Skeletal muscle satellite cell (primary cell): ENCODE measurements around the genes RIGI, TOPORS and AQP3.

- CAGE, long polyA plus RNA, result no peak
Observed at GRCh38 chr9:28916316-28916707, 297.1 kb downstream of the LINGO2 start.

- CAGE, long polyA plus RNA, result no peak
Observed at GRCh38 chr9:29450294-29451135, 237.1 kb upstream of the LINGO2 start.

- CAGE, long polyA plus RNA, result no peak
Observed at GRCh38 chr9:30301207-30302016, 1088.0 kb upstream of the LINGO2 start.

DNA sequence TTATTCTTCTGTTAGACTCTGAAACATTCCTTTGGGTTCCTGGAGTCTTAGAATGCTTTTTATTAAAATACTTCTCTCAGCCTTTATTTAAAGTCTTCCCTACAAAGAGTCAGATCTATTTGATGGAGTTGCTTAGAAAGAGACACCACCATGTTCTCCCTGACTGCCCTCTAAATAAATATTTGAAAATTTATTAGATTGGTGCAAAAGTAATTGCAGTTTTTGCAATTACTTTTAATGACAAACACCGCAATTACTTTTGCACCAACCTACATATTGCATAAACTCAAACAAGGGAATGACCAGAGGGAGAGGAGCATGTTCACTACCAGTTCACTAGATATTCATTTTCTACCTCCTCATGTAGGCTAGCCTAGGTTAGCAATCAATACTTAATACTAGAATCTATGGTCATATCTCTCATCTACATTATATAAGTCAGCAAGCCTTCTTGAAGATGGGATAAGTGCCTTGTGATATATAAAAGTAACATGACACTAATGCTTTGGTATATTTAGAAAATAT lies 1557.6 kb upstream of the LINGO2 start:
- CAGE, long polyA plus RNA, result no peak

GRCh38 chr9:32523502-32524413 lies 2.2 kb downstream of the RIGI start:
- CAGE, long polyA plus RNA, result no peak

GRCh38 chr9:32525825-32526446 lies at the start of gene RIGI:
Gene RIGI (minus strand): TSS chr9:32526196.
- CAGE, long polyA plus RNA, result no peak

- CAGE, long polyA plus RNA, result no peak
Observed at GRCh38 chr9:32552072-32553124, at the start of gene TOPORS. Gene TOPORS (minus strand): TSS chr9:32552586.

GRCh38 chr9:33042188-33042890 lies 17.3 kb downstream of the DNAJA1 start:
- CAGE, long polyA plus RNA, result no peak

DNA sequence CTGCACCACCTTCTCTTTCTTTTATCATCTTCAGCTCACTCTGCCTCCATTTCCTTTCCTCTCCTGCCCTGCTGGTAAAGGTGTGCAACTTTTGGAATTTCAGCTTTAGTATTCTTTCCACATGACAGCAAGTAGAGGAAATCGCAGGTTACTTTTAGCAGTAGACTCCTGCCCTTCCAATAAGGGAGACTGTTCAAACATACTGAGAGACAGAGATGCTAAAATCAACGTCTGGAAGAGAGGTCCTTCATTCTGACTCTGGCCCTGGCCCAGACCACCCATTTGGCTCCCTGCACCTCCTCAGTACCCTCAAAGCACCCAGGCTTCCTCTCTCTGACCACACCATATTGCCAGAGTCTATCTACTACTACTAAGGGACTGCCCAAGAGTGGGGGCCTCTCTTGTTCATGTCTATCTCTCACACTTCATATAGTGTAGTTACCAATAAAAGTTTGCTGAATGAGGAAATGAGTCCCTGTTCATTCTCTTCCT lies 8.7 kb downstream of the B4GALT1 start:
- CAGE, long polyA plus RNA, result no peak

GRCh38 chr9:33163479-33164303 lies 3.4 kb downstream of the B4GALT1 start:
- CAGE, long polyA plus RNA, result no peak

- CAGE, long polyA plus RNA, result no peak
Observed at GRCh38 chr9:33202509-33202928, 35.4 kb upstream of the B4GALT1 start.

- CAGE, long polyA plus RNA, result no peak
Observed at GRCh38 chr9:33220921-33221867, 18.8 kb upstream of the SPINK4 start.

DNA sequence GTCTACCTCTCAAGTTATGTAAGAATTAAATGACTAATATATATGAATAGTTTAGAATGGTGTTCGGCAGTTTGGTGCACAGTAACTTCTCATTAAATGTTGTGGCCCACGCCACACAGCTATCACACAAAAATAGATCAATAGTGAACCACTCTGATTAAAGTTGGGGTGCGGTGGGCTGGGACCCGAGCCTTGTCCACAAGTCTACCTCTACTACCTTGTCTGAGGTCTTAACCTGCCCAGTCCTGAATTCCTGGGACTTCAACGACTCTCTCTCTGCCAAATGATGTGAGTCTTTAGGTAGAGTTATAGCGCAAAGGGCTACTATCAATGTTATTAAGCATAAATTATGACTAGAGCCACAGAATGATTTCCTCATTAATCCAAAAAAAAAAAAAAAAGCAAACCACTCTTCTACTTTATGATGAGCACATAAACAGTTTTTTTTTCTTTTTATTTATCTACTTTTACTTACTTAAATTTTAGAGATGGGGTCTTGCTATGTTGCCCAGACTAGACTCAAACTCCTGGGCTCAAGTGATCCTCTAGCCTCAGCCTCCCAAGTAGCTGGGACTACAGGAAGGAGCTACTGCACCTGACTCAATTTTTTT lies 11.0 kb downstream of the BAG1 start:
- CAGE, long polyA plus RNA, result no peak

- CAGE, long polyA plus RNA, result no peak
Observed at GRCh38 chr9:33256126-33256601, 8.3 kb downstream of the BAG1 start.

GRCh38 chr9:33392541-33392889 lies 9.9 kb downstream of the AQP7 start:
- CAGE, long polyA plus RNA, result no peak

DNA sequence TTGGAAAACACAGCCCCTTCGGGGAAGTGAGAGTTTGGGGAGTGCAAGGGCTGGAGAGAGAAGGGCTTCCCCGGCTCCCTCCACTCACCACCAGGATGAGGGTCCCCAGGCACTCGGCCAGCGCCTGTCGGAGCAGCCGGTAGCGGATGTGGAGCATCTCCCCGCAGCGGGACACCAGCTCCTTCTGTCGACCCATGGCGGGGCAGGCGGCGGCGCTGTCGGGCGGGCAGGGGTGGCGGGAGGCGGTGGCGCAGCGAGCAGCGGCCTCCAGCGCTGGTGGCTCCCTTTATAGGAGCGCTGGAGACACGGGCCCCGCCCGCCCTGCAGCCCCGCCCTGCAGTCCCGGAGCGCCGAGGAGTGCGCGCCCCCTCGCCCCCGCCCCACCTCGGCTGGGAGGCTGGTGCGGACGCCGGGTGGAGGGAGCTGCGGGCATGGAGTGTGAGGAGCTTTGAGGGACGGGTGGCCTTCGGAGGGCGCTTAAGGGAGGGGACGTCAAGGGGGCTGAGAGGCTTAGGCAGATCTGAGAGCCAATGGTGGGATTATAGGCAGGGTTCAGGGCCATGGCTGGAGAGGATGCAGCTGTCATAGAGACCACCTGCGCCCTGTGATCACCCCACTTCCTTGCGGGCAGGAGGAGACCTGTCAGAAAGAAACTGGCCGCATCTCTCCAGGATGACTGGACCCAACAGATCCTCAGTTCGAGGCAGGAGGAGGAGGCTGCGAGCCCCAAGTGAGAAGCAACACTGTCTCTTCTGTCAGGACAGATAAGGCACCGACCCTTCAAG lies at the start of gene AQP3:
Gene AQP3, minus strand, starts transcription at position 259 of the 785 bp plus-strand sequence.
- CAGE, long polyA plus RNA, result no peak

- CAGE, long polyA plus RNA, result no peak
Observed at GRCh38 chr9:33816182-33816819, 659 bp upstream of the UBE2R2 start.

DNA sequence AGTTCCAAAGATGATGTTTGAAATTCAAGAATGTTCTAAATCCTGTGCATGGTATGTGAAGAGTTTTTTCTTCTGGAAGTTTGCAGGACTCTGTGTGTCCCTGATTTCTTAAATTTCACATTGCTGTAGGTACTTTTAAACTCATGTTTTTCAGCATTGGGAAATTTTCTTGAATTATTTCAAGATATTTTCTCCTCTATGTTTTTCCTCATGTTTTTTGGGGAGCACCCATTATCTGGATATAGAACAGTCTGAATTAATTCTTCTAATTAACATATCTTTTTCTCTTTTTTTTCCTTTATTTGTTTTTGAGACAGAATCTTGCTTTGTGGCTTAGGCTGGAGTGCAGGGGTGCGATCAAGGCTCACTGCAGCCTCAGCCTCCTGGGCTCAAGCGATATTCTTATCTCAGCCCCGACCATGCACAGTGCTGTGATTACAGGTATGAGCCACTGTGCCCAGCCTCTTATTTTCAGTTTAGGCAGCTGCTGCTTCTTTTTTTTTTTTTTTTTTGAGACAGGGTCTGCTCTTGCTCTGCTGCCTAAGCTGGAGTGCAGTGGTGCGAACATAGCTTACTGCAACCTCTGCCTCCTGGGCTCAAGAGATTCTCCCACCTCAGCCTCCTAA lies 20.1 kb downstream of the UBE2R2 start:
- CAGE, long polyA plus RNA, result no peak

GRCh38 chr9:33923643-33924552 lies 106.9 kb downstream of the UBE2R2 start:
- CAGE, long polyA plus RNA, result no peak

- CAGE, long polyA plus RNA, result no peak
Observed at GRCh38 chr9:33963545-33964070, 85.1 kb downstream of the UBAP2 start.